ENCODE measurements around the gene SMYD3.

- RRBS, result no CpG with 5 or more reads among the region's 7 CpGs
These were observed 4.9 kb downstream of the COX20 start for GRCh38 chr1:244839904-244841144.

DNA sequence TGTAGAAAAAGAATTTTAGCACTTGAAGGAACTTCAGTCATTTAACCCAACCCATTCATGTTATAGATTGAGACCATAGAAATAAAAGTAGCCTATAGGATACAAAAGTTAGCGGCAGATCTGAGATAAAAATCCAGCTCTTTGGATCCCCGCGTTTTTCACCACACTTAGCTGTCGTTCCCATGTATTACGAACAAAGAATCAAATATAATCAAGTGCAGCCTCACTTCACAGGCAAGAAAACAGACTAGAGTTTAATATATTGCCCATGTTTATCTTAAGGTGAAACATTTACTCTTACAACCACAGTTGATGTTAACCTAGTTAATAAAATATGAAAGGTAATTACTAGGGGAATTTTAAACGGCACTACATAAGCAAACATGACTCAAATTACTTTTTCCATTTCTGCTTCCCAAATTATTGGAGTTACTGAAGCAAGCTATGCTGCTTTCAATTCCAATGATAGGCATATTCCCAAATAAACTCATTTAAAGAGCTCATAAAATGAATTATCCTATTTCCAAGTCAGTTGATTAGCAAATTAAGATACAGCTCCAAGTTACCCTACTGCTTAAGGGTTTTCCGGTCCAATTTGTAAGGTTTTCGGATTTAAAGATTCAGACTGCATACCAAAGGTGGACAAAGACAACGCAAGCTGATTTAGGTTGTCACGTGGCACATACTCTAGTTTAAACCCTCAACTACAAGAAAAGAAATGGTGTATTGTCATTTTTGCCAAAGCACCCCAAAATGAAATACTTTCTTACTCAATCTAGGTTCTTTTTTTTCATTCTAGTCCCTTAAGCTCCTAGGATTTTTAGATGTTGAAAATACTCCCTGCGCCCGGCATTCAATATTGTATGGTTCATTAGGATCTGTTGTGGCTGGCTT is 5.9 kb downstream of the COX20 start:
- RRBS, result no CpG with 5 or more reads among the region's 12 CpGs

DNA sequence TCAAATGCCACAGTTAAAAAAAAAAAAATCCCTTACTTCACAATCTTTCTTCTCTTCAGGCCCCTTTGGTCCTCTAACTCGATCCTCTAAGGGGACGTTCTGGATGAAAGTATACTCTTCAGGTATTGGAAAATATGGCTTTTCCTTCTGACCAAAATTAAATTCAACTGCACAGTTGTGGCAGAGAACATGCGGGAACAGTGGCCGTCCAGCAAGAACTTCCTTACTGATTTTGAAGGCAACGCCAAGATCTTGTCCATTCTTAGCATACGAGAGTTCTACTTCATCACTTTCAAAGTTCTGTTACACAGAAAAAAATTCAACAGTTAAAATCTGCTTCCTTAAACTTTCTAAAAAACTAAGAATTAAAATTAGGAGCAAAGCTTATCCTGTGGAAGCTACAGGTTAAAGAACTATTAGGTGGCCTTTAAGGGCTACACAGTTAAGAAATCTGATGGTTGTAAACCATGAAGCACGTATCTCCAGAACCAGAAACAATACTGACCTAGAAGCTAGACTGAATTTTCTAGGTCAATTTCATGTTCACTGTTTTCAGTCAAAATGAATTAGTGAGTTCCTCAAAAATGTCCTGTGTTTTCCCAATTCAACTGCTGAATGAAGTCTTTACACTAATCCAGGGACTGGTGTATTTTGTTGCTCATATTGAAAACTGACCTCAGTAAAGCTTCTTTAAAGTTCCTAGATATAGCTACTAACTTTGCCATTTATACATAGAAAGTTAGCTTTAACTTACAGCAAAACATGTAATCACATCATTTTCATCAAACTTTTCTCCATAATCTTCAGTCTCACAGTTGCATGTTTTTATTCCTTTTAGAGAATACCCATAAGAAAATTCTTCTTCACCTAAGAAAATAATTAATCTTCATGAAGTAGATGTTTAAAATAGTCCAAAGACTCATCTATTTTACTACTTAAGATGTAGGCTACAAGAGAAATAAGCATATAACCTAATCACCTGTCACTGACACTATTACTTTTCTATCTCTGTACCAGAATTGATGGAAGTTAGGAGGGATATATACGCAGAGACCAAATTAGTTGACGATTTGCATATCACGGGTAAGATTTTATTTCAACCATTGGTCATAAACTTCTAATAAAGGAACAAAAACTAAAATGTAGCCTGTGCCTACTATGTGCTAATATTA is 6.0 kb downstream of the HNRNPU start:
- RRBS, result no CpG with 5 or more reads among the region's 10 CpGs

- RRBS, result no CpG with 5 or more reads among the region's 3 CpGs
These were observed 48.5 kb upstream of the EFCAB2 start for GRCh38 chr1:244920899-244921497.

DNA sequence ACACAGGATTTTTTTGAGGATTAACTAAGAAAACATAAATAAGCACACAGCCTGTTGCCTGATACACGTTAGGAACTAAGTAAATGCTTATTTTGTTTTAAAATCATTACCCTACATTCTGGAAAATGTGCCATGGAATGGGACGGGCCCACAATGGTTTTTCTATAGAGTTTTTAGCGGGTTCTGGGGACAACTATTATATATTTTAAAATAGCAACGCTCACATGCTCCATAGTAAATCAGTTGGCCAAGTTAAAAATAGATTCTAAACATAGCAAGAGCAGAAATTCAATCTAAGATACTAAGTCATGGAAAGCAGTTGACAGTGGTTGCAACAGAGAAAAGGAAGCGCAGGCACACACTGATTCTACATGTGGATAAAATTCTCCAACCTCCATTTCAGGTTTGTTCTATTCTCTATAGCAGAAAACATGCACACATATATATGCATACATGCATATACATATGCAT is 15.7 kb upstream of the EFCAB2 start:
- RRBS, result no CpG with 5 or more reads among the region's 5 CpGs

DNA sequence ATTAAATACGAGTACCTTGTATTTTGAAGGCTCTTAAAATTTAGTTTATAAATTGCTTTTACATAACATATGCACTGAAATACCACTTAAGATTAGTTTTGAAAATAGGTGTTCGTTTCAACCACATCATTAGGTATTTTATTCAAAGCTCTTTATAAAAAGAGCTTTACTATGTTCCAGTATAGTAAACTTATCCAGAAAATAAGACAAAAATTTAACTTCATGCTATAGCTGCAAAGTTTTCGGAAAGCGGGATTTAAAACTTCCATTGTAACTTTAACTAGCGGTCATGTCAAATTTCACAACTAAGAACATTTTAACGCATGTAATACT is 279 bp upstream of the EFCAB2 start:
- RRBS, result no CpG with 5 or more reads among the region's 6 CpGs

DNA sequence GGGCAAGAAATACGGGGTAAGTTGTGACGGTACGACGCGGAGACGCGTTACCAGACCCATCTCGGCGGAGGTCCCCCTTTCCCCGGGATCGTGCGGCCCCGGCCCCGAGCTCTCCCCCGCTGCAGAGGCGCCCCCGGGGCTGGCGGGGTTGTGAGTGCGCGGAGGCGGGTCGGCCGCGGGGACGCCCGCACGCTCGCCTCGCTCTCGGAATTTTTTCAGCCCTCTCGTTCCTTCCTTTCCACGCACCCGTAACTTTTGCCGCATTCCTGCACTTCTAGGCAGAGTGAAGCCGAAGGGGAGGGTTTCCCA is 641 bp downstream of the KIF26B start:
- RRBS, result no CpG with 5 or more reads among the region's 35 CpGs

DNA sequence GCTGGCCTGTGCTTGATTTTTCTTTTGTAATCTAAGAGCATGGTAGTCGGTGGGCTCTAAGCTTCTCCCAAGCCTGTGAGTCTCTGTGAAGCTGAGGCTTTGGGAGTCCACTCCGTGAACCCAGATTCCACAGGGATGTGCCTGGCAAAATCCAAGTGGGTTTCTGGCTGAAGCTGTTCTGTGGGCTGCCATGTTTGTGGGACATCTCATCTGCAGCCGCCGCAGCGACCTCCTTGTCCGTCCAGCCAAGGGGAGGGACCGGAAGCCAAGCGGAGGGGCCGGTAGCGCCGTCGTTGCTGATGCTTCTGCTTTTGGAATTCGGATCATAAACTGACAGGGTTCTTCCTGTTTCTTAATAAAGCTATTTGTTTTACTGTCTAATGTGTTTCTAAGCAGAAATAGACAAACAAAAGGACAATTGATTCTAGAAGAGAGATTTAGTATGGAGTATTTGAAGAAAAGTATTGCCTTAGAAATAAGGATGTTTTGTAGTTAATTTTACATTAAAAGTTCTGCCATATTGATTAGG is 13.3 kb downstream of the KIF26B start:
- RRBS, result no CpG with 5 or more reads among the region's 13 CpGs

DNA sequence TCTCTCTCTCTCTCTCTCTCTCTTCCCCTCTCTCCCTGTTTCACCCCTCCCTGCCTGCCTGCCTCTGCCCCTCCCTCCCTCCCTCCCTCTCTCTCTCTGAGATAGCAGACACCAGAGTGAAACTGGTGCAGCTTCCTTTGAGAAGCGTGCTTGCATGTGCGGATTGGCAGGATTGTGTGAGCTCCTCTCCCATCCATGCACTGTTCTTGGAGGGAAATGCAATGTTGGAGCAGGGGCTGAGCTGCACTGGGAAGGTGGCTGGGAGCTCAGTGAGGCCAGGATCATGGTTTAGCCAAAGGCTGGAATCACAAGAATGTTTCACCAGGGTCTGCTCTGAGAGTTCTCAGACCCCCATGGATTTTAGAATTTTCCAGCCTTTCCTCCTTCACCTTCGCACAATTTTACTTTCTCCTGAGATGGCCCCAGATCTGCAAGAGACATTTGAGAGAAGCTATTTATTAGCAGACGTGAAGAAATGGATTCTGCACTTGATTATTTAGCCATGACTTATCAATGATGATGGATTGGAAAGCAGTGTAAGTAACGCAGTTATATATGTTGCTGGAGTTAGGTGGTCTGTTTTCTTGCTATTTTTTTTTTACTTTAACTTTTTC is 355.9 kb downstream of the KIF26B start:
- RRBS, result no CpG with 5 or more reads among the region's 5 CpGs

DNA sequence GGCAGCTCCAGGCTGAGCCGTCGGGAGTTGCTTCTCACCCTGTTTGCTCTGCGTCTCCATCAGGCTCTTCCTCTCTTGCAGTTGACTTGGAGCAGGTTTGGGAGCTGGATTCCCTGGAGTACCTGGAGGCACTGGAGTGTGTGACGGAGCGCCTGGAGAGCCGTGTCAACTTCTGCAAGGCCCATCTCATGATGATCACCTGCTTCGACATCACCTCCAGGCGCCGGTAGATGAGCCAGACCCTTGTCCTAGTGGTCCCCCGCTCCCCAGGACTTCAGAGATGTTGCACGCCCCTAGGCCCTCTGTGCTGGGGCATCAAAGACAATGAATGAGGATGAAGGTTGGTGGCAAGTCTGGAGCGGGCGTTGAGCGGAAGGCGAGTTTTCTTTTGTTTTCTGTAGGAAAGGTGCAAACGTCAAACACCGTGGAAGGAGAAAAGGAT is 547.6 kb downstream of the KIF26B start:
- RRBS, result no CpG with 5 or more reads among the region's 17 CpGs

GRCh38 chr1:245807403-245807782 is 652.6 kb downstream of the KIF26B start:
- RRBS, result 50% methylated on average over 2 of the region's 10 CpGs

DNA sequence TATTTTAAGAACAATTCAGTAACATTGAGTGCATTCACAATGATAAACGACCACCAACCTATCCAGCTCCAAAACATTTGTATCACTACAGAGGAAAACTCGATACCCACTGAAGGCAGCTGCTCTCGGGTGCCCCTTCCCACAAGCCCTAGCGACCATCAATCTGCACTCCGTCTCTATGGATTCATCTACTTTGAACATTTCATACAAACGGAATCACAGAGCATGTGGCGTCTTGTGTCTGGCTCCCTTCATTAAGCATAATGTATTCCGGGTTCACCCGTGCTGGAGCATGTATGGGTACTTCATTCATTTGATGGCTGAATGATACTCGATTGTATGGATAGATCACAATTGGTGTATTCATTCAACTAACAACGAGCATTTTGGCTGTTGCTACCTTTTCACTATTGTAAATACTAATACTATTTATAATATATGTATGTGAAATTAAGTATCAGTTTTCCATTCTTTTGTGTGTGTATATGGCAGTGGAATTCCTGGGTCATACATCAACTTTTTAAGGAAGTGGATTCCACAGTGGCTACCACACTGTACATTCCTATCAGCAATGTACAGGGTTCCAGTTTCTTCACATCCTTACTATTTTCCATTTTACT is 340.2 kb downstream of the SMYD3 start:
- RRBS, result no CpG with 5 or more reads among the region's 11 CpGs

GRCh38 chr1:246181961-246183146 is 324.7 kb downstream of the SMYD3 start:
- RRBS, result no CpG with 5 or more reads among the region's 5 CpGs

DNA sequence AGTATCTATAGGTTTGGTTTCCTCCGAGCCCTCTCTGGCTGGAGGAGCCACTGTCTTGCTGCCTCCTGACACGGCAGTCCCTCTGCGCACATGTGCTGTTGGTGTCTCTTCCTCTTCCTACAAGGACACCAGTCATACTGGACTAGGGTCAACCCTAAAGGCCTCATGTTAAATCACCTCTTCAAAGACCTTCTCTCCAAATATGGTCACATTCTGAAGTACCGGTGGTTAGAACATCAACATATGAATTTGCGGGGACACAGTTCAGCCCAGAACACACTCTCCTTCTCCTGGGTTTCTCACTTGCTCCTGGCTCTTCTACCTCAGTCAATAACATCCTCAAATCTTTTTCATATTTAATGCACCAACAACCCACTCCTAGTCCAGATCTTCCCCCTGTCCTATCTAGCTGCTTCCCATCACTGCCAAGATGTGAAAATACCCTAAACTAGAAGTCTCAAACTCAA is 303.6 kb downstream of the SMYD3 start:
- RRBS, result no CpG with 5 or more reads among the region's 5 CpGs

GRCh38 chr1:246269732-246270238 is 237.3 kb downstream of the SMYD3 start:
- RRBS, result no CpG with 5 or more reads among the region's 5 CpGs

DNA sequence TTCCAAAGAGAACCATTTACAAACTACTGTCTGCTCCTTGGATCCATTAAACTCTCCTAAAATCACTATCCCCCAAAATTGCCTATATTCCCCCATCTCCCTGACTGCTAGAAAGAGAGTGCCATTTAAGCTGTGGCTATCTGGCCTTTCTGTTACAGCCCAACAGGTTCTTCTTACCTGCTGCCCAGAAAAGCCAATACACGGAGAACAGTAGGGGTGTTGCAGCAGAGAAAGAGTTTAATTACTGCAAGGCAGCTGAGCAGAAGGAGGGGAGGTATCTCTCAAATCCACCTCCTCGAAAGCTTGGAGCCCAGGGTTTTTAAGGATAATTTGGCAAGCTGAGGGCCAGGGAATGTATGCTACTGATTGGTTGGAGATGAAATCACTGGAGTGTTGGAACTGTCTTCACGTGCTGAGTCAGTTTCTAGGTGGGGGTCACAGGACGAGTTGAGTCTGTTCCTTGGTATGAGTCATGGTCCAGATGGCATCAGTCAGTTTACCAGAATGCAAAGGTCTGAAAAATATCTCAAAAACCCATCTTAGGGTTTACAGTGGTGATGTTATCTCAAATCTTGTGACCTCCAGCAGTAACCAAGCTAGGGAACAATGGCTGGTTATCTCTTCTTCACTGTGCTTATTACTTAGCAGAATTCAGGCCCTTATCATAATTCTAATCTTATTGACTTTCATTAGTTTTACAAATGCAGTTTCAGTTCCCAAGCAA is 89.8 kb downstream of the SMYD3 start:
- RRBS, result no CpG with 5 or more reads among the region's 4 CpGs

- RRBS, result no CpG with 5 or more reads among the region's 17 CpGs
These were observed 47.9 kb downstream of the SMYD3 start for GRCh38 chr1:246459154-246459647.

GRCh38 chr1:246506304-246507497 is at the start of gene SMYD3:
Gene SMYD3 (minus strand): TSS chr1:246507279.
- RRBS, result under 1% methylated on average over 17 of the region's 90 CpGs

DNA sequence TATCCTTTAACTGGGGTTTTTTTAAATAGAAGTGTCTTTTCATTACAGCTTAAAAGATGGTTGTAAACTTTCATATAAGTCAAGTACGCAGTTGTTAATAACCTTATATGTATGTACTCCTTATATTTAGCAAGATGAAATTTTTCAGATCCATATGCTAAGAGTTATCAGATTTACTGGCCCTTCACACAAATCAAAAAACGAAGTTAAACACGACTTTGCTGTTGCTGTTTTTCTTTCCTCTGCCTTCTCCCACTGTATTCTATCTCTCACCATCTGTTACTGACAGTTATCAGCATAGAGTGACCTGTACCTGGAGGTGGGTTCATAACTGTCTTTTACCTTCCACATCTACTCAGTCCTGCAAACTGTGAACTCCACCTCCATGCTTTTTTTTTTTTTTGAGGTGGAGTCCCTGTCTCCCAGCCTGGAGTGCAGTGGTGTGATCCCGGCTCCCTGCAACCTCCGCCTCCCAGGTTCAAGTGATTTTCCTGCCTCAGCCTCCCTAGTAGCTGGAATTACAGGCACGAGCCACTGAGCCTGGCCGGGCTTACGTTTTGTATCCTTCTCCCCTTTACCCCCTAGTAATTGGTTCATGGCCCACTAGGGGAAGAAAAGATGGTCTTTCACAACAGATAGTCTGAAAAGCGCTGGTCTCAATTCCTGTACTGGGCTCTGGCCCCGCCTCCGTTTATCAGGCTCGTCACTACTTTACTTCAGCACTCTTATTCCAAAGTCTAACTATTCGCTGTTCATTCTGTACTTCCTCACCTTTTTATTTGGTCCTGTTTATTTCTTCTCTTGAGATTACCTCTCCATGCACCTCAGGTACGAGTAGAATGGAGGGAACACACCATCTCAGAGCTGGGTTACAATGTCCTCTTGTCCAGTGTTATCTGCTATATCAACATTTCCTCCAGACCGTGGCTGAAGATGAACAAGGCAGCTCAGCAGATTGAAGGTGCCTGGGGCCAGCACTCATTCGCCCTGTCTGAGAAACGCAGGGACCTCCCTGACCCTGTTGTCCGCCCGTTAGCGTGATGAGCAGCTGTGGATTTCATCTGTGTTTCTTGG is 16.0 kb downstream of the CNST start:
- RRBS, result no CpG with 5 or more reads among the region's 20 CpGs

GRCh38 chr1:246617748-246618351 is 51.6 kb downstream of the CNST start:
- RRBS, result no CpG with 5 or more reads among the region's 5 CpGs